ENCODE results near the gene CCL22.

DNA sequence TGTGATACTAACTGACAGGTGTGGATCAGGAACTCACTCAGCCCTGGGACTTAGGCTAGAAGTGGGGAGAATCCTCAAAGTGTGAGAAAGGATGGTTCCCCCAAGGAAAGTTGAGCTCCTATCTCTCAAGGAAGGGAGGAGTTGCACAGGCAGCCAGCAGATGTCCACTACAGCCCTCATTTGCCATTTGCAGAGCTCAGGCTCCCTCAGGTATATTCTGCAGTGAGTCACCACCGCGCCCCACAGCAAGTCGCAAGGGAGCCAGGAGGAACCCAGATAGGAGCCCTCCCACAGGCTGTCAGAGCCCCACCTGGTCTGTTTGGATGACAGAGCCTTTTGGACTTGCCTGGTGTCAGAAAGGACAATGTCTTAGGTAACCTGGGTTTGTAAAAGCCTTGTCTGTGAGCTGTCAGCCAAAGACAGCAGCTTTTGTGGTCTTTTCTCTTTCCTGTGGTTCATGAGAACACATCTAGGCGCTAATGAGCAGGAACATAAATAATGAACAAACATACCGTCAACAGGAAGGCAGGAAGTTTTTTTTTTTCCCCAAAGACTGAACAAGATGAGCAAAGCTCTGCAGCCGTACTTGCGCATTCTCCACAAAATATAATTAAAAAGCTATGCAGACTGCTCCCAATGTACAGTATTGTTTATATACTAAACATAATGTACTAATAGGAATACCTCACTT, 70.9 kb downstream of the GNAO1 start:
- PRO-cap: unidirectional peak, minus-strand start at position 182 of the sequence; unidirectional peak, plus-strand start at position 549 of the sequence

- PRO-cap: no peak
Measured at GRCh38 chr16:56270839-56271068, 79.5 kb downstream of the GNAO1 start.

DNA sequence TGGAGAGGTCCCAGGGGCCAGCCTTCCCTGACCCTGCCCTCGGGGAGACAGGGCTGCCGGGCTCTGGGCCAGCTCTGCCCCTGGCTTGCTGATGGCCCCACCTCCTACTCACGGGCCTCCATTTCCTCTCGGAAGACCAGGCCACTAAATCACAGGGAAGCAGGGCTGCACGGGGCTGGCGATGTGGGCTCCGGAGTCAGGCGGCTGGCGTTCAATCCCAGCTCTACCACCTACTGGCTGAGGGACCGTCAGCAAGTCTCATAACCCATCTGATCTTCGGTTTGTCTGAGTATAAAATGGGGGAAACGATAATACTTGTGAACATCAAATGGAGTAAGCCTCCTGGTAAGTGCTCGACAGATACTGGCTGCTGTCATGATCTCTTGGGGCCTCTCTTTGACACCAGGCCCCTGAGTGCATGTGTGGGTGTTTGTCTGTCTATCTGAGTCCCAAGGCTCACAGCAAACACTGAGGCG, 113.3 kb downstream of the AMFR start:
- PRO-cap: no peak

DNA sequence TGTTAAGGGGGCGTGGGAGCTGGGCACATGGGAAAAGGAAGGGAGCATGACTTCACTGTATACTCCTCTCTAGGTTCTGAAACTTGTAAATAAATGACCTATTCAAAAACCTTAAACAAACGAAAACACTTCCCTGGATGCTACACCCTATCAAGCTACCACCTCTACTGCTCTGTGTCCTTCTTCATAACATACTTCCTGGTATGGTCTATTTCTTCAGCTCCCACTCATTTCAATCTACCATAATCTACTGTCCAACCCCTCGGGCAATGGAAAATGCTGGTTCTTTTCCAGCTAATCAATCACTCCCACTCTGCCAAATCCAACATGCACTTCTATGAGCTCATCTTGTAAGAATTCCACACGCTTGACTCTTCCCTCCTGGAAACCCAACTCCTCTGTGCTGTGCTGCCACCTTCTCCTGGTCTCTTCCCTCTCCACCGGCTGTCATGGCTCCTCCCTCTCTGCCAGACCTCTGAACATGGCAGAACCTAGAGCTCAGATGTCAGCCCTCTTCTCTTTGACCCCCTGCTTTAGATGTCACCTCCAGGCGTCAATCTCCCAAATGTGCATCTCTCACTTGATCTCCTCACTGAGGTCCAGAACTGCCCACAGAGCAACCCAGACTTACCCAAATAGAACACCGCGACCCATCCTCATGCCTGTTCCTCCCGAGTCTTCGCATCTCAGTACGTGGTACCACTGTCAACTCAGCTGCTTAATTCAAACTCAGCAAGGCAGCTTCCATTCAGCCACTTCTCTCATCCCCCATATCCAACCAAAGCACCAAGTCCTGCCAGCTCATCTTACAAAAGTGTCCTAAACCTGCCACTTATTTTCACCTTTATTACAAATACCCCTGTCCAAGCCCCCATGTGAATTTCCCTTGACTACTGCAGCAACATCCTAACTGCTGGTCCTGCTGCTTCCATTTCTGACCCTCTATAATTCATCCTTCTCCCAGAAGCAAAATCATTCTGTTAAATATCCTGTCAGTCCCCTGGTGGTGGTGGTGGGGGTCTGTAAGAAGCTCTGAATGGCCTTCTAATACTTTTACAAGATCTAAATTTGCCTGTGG, 42.1 kb downstream of the AMFR start:
- PRO-cap: no peak

DNA sequence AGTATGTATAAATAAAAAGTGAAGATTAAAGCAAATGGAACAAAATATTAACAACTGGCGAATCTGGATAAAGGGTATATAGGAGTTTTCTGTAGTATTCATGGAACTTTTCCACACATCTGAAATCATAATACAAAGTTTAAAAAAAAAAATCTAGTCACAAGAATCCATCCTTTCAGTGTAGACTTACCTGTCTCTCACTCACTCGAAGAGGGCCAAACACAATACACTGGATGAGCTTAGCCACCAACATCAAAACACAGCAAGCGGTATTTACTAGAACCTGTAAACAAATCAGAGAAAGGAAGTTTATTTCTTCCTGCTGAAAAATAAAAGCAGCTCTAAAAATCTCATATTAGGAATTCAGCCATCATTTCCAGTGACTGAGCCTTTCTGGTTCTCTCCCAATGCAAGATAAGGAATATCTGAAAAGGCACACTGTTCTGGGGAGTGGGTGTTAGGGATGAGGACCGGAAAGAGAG, 11.2 kb downstream of the AMFR start:
- PRO-cap: no peak

GRCh38 chr16:56611321-56612114, 3.1 kb downstream of the MT2A start:
- PRO-cap: no peak

- PRO-cap: no peak
Measured at GRCh38 chr16:56915236-56915764, 16.6 kb upstream of the HERPUD1 start.

DNA sequence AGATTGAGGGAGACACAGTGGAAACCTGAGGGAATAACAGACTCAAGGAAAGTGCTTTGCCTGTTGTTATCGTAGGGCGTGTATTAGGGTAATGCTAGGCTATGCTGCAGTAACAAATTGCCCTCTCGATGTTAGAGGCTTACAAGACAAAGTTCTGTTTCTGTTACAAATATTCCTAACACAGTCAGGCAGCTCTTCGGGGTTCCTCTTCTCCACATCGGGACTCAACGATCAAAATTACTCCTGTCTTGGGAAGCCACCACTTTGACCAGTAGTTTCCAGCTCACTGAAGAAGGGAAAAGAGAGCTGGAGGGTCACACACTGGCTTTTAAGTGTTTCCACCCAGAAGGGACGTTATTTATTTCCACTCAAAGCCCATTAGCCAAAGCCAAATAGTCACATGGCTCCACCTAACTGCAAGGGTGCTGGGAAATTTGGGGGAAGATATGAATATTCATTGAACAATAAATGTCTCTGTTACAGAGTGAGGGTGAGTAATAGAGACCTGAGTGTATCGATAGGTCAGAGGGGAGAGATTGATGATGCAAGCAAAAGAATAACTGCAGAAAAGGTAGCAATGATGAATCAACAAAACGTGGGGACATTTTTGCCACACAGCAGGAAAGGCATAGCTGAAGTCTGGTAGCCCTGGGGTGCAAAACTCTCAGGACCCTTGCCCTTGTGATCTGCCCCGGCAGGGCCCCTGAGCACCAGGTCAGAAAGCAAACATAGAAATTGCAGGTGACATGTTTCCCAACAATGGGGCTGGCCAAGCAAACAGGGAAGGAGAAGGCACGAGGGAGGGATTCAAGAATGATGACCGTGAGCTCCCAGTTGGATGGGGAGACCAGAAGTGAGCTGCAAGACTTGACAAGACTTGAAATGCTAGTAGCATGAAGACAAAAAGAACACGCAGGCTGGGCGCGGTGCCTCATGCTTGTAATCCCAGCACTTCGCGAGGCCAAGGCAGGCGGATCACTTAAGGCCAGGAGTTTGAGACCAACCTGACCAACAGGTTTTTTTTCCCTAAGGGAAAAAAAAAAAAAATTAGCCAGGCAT, 12.9 kb upstream of the HERPUD1 start:
- PRO-cap: no peak

- PRO-cap: no peak
Measured at GRCh38 chr16:57118999-57119682, 26.8 kb downstream of the CPNE2 start.

GRCh38 chr16:57125457-57126074, 33.2 kb downstream of the CPNE2 start:
- PRO-cap: no peak

DNA sequence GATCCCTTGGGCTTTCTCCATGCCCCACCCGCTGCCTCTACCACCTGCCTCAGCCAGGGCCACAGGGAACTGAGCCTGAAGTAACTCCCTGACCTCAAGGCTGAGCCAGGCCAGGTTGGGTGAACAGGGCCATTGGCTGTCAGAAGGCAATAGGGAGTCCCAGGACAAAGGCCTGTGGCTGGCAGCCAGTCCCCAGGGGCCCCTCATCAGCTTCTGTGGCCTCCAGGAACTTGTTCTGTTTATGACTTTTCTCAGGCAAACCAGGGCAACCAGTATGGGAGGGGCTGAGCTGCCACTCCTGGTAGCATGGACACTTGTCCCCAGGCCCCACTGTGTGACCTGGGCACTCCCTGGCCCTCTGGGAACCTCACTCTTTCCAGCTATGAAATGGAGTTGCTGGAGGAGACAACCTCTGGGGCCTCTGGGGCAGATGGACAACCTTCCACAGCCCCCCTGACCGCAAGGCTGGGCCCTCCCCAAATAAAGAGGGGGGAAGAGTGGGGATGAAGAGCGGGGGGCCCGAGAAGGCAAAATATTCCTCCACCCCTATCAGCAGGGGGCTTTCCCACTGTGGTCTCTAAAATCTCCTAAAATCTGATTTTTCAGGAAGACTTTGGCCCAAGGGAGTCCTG, 40.2 kb downstream of the CPNE2 start:
- PRO-cap: no peak

DNA sequence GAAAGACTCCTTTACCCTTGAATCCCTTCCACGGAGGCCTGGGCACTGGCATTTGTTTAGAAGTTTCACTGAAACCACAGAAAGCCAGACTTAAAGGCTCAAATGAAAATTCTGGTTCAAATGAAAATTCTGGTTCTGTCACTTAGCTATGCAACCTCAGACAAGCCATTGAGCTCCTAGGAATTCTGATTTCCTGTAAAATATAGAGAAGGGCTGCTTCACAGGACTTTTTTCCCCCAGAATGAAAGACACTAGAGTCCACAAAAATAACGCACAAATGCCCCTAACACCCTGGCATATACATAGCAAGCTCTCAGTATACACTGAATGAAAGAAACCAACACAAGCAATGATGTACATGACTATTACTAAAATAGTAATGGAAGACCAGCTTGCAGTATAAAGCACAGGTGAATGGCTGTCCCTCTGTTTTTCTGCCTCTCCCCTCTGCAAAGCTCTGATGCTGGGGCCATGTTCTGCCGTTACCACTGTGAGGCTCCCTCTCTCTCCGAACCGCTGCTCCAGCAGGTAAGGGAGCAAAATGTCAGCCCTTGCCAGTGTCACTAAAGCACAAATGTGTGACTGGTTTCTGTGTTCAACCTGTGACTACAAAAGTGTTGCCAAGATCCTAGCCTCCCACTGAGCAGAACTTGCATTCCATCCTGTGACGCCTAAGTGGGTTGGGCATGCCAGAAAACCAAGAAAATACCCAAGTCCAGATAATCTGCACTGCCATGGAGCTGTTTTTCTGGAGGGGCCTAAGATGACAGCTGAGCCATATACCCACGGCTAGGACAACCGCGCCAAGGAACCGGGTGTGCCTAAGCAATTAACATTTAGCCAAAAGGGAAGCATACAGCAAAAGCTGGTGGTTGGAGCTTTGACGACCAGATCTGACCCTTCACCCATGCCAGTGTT, 35.3 kb downstream of the PSME3IP1 start:
- PRO-cap: no peak

DNA sequence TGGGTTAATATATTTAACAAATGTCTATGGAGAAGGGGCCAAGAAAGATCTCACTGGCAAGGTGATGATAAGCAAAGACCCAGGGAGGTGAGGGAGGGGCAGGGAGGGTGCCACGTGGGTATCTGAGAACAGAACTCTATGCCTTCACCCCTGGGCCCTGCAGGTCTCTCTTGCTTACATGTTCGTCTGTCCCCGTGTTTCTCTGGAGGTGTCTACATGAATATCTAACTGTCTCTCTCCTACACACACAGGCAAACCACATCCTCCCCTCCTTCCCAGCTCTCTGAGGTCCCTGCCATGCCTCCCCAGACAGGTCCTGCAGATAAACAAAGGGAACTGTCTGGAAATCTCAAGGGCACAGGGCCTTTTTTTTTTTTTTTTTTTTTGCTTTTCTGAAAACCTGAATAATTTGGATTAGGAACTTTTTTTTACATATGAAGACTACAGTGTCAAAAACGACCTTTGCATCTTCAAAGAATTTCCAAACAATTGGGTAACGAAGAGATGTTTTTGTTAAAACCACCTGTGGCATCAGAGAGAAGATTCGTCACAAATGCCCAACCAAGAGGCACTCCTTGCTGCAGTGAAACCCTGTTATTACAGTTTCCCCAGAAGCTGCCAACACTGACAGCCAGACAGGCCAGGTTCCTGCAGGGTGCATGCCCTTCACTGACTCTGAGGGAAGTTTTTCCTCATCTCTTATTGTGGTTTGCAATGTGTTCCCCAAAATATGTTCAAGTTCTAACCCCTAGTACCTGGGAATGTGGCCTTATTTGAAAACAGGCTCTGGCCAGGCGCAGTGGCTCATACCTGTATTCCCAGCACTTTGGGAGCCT, 17.8 kb downstream of the PLLP start:
- PRO-cap: no peak

DNA sequence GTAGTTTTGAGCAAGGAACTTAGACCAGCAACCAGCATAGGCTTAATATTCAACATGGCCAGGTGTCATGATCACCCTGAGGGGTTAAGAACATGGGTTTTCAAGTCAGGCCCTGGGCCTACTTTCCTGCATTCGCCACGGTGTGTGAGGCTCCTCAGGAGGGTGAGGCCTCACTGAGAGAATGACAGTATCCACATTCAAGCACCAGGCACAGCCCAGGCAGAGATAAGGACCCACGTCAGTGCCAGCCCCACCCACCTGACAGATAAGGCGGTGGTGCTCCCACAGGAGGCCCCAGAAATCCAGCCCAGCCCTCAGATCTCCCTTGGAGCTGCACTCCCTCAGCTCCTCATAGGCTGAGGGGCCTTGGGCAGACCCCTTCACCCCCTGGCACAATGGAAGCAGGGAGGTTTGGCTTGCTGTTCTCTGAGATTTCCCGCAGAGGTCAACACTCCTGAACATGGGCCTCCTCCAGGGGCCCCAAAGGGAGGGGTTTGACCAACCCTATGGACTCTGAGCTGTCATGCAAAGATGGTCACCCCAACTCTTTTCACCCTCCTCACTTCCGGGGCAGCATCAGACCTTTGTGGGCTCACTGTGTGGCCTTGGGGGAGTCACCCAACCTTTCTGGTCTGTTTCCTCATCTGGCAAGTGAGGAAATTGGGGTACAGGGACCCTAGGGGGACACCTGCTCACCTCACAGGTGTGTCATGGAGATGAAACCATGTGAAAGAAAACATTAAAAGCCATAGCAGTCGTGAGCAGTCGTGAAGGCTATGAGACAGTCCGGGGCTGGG, 15.5 kb downstream of the PLLP start:
- PRO-cap: bidirectional peak, plus-strand start at position 297 of the sequence, minus-strand start at position 175 of the sequence

DNA sequence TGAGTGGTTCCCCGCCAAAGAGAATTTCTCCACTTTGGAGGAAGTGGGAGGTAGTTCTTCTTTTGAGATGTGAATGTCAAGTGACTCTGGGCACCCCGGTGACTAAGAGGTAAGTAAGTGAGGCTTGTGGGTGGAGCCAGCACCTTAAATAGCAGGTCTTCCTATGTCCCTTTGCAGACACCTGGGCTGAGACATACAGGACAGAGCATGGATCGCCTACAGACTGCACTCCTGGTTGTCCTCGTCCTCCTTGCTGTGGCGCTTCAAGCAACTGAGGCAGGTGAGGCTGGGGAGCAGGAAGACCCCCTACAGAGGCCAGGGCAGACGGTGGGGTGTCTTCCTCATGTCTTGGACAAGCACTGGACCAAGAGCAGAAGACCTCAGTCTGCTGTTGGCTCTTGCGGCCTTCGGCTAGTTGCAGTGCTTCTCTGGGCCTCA, at the start of gene CCL22:
CCL22 (plus strand) TSS at position 174 of the 438 bp plus-strand sequence.
- PRO-cap: no peak

GRCh38 chr16:57475729-57476285, 10.5 kb downstream of the DOK4 start:
- PRO-cap: no peak

- PRO-cap: no peak
Measured at GRCh38 chr16:57516027-57516568, 20.3 kb downstream of the CCDC102A start.

GRCh38 chr16:57528215-57528717, 8.1 kb downstream of the CCDC102A start:
- PRO-cap: no peak

DNA sequence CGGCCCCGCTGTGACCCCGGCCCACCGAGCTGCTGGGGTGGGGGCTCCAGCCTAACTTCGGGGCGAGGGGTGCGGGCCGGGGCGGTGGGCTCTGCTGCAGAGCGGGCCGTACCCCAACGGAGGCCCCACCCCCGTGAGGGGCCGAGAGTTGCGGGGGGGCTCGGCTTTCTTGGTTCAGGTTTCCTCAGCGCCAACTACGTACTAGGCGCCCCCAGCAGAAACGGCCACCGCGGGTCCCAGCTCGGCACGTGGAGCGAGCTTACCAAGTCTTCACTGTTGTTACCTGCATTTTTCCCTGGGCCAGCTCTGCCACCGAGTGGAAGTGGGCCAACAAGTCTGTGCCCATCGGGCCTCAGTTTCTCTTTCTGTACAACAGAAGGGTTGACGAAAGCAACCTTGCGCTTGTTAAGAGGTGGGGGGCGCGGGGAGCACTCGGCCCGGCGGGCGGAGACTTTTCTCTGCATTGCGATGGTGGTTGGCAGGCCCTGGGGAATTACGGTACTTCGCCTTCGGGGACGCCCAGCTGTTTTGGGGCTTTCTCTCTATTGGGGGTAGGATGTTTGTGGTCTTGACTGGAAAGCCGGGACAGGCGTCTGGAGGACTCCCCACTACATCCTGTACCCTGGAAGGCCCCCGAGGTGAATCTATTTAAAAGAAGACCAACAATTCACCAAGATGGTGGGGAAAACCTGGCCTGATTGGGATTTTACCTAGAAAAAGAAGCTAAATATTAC, 473 bp upstream of the CCDC102A start:
- PRO-cap: no peak

- PRO-cap: no peak
Measured at GRCh38 chr16:57643267-57643995, 15.0 kb downstream of the ADGRG1 start.